T-cell (primary cell): Measurements from ENCODE around the genes CHID1 and DUSP8.

GRCh38 chr11:794614-795775 is 3.1 kb downstream of the SLC25A22 start:
- PRO-cap, 7 experiments = no peak in any of the 7 experiments

DNA sequence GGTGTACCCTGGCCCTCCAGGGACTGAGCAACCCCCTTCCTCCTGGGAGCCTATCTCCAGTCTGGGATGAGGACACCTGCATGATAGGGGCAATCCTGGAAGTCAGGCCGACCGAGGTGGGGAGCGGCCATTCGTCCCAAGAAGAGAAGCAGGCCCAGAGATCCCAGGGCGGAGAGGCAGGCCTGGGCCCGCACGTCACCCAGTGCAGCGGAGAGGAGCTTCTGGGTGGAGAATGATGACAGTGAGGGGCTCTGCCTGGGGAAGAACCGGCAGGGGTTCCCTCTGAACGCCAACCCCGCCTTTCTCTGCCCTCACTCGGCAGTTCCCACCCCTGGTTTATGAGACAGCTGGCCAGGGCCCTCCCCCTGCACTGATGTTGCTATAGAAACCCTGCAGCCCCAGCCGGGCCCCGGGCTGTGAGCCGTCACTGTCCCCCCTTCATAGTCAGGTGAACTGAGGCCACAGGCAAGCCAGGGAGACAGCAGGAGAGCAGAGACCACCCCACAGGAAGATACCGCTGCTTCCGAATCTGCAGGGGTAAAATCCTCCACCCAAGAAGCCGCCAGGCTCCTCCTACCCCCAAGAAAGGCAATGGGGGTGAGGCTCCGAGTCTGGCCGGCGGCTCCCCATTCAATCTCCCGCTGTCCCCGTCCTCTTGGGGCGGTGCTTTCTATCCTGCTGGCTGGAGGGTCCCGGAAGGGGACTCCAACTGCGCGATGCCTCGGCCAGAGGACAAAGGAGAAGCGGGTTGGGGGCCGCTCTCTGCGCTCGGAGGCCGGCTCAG is 854 bp downstream of the SLC25A22 start:
- PRO-cap, 7 experiments = peak in 7 of 7 experiments; most common plus-strand start position 441 of the sequence (in 4); most common minus-strand start position 234 of the sequence (in 2)

- PRO-cap, 7 experiments = no peak in any of the 7 experiments
Observed at GRCh38 chr11:820431-820965, 1.8 kb downstream of the PNPLA2 start.

DNA sequence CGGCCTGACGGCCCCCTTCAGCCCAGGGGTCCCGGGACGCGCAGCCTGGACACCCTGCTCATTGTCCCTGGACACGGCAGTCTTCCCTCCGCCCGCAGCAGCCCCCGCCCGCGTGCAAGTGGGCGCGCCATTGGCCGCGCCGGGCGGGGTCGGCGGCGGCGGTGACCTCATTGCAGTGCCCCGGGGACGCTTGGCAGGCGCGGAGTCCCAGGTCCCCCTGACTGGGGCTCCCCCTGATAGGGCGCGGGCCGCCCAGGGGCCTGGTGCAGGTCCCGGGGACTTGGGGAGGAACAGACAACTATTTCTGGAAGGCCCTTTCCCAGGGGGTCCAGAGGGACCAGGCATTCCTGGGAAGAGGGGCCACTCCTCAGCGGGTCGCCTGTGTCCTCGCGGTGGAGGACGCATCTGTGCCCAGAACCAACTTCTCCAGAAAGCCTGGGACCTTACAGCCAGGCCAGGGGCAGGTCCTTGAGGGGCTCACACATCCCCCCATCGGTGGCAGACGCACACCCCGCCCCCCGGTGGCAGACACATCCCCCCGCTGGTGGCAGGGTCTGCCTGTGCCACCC is 640 bp downstream of the CD151 start:
- PRO-cap, 7 experiments = peak in 2 of 7 experiments; most common plus-strand start position 170 of the sequence (in 2); most common minus-strand start position 120 of the sequence (in 2)

DNA sequence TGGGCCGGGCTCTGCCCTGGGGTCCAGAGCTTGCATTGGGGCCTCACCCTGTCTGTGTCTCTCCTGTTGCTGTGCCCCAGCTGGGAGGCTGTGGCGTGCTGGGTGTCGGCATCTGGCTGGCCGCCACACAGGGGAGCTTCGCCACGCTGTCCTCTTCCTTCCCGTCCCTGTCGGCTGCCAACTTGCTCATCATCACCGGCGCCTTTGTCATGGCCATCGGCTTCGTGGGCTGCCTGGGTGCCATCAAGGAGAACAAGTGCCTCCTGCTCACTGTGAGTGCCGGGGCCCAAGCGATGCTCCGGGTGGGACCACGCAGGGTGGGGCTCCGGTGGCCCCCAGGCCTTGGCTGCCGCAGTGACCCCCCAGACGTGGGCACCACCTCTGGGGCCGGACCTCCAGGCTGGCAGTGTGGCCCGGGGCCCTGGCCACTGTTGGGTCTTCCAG is 19.8 kb downstream of the TSPAN4 start:
- PRO-cap, 7 experiments = no peak in any of the 7 experiments

- PRO-cap, 7 experiments = peak in 7 of 7 experiments; most common plus-strand start chr11:910905 (in 7); most common minus-strand start chr11:910802 (in 4)
Observed at GRCh38 chr11:910695-910947, at the start of gene CHID1. Gene CHID1 (minus strand): TSS chr11:910810.

- PRO-cap, 7 experiments = no peak in any of the 7 experiments
Observed at GRCh38 chr11:992850-993070, 43.8 kb downstream of the MUC6 start.

DNA sequence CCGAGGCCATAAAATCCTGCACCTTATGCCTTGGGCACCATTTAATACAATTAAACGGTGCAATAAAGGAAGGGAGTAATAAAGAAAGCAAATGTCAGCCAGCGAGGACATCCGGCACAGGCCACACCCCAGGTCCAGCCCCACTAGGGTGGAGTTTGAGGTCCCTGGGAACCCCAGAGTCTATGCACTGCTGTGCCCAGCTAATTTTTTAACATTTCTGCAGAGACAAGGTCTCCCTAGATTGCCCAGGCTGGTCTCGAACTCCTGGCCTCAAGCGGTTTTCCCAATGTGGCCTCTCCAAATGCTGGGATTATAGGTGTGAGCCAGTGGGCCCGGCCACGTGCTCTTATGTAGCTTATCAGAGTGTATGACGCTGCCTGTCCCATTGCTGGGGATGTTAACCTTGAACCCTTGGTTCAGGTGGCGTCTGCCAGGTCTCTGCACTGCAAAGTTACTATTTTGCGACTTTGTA is 24.6 kb upstream of the MUC6 start:
- PRO-cap, 7 experiments = no peak in any of the 7 experiments

DNA sequence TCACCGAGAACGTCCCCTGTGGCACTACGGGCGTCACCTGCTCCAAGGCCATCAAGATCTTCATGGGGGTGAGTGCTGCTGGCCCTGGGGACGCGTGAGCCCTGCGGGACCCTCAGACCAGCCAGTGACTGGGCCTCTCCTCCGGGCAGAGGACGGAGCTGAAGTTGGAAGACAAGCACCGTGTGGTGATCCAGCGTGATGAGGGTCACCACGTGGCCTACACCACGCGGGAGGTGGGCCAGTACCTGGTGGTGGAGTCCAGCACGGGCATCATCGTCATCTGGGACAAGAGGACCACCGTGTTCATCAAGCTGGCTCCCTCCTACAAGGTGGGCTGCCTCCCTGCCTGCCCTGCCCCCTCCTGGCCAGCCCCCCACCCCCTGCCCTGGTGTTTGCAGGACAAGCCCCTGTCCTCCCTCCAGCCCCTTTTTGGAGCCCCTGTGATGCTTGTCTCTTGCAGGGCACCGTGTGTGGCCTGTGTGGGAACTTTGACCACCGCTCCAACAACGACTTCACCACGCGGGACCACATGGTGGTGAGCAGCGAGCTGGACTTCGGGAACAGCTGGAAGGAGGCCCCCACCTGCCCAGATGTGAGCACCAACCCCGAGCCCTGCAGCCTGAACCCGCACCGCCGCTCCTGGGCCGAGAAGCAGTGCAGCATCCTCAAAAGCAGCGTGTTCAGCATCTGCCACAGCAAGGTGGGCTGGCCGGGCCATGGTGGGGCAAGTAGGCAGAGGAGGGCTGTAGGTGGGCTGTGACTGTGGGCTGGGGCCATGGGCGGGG is 51.5 kb upstream of the MUC6 start:
- PRO-cap, 7 experiments = no peak in any of the 7 experiments

DNA sequence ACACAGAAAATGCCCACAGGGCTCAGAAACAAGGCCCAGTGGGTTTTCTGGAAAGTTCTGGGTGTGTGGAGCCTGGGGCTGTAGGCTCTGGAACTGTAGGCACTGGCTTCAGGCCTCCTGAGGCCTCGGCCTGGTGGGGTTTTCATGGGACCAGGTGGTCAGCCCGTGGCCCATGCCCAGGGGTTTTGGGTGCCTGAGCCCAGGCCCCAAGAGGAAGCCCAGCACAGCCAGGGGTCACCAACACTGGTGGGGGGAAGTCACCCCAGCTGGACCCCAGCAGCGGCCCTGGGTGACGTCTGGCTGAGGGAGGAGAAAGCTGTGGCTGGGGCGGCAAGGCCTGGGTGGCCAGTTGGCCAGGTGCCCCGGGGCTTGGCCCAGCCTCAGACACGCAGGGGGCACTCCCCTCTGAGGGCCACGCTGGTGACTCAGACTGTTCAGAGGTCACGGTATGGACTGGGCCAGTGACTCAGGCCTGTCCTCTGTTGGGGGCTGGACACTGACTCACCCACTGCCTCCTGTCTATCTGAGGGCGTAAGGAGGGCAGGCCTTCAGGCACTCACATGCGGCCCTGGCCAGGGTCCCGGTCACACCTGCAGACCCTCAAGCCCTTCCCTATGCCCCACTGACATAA is 4.0 kb upstream of the MUC5AC start:
- PRO-cap, 7 experiments = no peak in any of the 7 experiments

GRCh38 chr11:1305376-1305893 is 4.0 kb downstream of the TOLLIP start:
- PRO-cap, 7 experiments = no peak in any of the 7 experiments

- PRO-cap, 7 experiments = no peak in any of the 7 experiments
Observed at GRCh38 chr11:1310807-1311366, 1.5 kb upstream of the TOLLIP start.

- PRO-cap, 7 experiments = peak in 1 of 7 experiments; most common minus-strand start chr11:1569678 (in 1)
Observed at GRCh38 chr11:1569066-1569958, 2.8 kb downstream of the DUSP8 start.

DNA sequence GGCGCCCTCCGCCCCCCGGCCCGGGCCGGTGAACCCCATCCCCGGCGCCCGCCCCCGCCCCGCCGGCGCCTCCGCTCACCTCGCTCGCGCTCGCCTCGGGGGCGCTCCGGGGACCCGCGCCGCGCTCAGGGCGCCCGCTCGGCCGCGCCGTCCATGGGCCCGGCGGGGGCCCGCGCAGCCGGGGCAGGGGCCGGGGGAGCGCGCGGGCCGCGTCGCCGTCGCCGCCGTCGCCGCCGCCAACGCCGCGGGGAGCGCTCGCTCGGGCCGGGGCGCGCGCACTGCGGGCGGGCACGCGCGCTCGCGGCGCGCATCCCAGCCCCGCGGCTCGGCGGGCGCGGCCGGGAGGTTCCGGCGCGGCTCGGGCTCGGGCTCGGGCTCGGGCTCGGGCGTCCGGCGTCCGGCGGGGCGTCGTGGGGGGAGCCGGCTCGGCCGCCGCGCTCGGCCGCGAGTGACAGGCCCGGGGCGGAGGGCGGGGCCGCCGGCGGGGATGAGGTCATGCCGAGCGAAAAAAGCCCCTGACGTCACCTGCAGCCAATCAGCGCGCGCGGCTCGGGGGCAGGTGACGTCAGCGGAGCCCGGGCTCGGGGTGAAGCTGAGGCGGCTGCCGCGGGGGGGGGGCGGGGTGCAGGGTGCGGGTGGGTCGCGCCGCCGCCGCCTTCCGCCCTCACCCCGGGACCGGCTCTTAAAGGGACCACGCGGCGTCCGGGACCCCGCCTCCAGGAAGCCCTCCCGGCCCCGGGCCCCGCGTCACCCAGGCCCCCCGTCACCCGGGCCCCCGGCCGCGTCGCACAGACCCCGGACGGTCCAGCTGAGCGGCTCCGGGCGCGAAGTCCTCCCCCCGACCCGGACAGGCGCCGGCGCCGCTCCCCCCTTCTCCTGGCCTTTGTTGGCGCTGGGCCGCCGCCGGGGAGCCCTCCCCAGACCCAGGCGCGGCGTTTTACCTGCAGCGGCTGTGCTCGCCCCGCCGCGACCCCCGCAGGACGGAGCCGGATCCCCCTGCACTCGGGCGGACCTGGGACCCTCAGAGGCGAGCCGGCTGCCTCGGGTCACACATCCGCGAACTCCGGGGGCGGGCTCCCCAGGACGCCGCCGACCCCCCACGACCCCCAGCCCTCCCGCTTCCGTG is at the start of gene DUSP8:
TSS of gene DUSP8 (minus strand) at position 450 of the 1,126 bp plus-strand sequence.
- PRO-cap, 7 experiments = peak in 7 of 7 experiments; most common plus-strand start position 667 of the sequence (in 3); most common minus-strand start position 450 of the sequence (in 7)

DNA sequence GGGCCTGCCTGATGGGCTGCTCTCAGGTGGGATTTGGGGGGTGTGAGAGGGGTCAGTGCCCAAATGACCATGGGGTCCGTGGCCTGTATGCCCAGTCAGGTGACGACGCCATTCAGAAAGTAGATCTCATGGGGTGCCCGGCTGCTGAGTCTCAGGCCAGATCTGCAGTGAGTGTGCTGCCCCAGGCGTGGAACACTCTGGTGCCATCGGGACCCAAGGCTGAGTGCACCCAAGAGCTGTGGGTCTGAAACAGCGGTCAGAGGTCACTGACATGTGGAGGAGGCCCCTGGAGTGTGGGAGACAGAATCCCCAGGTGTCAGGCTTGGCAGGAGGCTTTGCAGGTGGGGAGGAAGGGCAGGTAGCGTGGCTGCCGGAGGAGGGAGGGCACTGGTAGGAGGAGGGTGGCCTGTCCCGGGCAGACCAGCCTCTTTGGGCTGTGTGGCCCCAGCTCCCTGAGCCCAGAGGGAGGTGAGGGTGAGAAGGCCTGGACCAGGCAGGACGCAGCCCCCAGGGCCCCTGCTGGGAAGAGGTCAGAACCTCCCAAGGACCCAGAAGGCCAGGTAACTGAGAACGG is 31.7 kb upstream of the KRTAP5-6 start:
- PRO-cap, 7 experiments = no peak in any of the 7 experiments

DNA sequence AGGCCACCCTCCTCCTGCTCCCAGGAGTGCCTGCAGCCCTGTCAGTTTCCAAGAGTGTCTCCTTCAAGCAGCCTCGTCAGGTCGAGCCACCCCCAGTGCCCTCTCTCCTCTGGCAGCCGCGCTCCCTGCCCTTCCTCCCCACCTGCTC is 11.5 kb upstream of the KRTAP5-6 start:
- PRO-cap, 7 experiments = no peak in any of the 7 experiments

GRCh38 chr11:1685738-1686074 is 11.3 kb upstream of the KRTAP5-6 start:
- PRO-cap, 7 experiments = no peak in any of the 7 experiments

GRCh38 chr11:1733495-1733842 is 16.9 kb downstream of the IFITM10 start:
- PRO-cap, 7 experiments = no peak in any of the 7 experiments

GRCh38 chr11:1753766-1754253 is 3.4 kb upstream of the IFITM10 start:
- PRO-cap, 7 experiments = no peak in any of the 7 experiments

DNA sequence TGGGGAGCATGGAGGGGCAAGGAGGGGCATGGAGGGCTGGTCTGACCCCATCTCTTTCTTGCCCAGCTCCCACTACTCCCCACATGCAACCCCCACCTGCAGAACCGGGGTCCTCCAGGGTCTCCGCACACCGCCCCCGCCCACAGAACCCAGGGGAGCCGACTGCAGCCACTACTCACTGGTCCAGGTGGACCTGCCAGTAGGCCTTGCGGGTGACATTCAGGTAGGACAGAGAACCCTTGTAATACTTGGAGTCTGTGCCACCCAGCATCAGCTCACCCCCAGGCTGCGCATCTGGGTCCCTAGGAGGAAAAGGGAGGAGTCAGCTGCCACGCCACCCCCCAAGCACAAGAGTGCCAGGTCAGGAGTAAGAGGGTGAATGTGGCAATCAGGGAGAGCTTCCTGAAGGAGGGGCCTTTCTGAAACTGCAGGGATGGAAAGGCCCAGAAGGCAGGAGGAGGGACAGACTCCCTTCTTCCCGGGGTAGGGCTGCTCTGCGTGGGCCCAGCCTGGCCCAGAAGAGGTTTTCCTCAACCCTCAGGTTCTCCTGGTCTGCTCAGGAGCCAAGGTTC is 4.4 kb upstream of the IFITM10 start:
- PRO-cap, 7 experiments = no peak in any of the 7 experiments